ENCODE measurements around the genes TPRG1 and CLDN1.

DNA sequence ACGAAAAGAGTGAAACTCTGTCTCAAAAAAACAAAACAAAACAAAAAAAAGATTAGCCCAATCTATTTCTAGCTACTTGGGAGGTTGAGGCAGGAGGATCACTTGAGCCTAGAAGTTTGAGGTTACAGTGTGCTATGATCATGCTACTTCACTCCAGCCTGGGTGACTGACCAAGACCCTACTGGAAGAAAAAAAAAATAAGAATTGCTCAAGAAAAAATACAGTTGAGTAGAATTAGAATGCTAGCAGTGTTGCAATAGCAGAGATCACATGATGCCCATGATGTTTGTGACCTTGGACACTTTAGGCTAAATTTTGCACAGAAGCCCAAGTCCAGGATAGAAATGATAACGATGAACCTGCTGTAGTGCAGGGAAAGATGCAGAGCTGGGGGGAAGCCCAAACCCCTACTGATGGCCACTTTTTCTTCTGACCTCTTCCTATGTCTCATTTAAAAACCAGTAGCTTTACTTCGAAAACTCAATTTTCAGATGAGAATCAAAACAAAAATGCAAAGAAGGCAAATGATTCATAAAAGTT lies 162.4 kb downstream of the LPP start:
- CAGE, long polyA plus RNA: no peak
- RRBS: no CpG with 5 or more reads among the region's 3 CpGs

DNA sequence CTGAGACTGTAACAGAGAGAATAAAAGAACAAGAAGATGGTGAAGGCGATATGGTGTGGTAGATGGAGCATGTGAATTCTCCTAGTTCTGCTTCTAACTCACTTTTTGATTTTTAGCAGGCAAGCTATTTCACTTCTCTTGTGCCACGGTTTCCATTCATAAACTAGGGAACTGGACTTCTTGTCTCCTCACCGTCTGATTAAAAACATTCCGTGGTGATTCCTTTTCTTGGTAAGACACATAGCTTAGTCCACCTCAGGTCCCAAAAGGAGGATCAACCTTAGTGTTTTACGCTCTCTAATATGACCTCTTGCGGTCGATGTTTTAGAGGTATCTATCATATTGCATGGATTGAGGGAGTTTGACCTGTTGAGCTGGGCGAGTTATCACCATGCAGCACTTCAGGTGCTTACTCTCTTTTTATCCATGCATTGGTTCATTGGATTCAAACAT lies 394.2 kb downstream of the LPP start:
- CAGE, long polyA plus RNA: no peak
- RRBS: no CpG with 5 or more reads among the region's 8 CpGs

GRCh38 chr3:188581685-188582039 lies 427.7 kb downstream of the LPP start:
- CAGE, long polyA plus RNA: no peak
- RRBS: no CpG with 5 or more reads among the region's 5 CpGs

- CAGE, long polyA plus RNA: no peak
- RRBS: no CpG with 5 or more reads among the region's 2 CpGs
Measured at GRCh38 chr3:188630442-188630942, 476.5 kb downstream of the LPP start.

DNA sequence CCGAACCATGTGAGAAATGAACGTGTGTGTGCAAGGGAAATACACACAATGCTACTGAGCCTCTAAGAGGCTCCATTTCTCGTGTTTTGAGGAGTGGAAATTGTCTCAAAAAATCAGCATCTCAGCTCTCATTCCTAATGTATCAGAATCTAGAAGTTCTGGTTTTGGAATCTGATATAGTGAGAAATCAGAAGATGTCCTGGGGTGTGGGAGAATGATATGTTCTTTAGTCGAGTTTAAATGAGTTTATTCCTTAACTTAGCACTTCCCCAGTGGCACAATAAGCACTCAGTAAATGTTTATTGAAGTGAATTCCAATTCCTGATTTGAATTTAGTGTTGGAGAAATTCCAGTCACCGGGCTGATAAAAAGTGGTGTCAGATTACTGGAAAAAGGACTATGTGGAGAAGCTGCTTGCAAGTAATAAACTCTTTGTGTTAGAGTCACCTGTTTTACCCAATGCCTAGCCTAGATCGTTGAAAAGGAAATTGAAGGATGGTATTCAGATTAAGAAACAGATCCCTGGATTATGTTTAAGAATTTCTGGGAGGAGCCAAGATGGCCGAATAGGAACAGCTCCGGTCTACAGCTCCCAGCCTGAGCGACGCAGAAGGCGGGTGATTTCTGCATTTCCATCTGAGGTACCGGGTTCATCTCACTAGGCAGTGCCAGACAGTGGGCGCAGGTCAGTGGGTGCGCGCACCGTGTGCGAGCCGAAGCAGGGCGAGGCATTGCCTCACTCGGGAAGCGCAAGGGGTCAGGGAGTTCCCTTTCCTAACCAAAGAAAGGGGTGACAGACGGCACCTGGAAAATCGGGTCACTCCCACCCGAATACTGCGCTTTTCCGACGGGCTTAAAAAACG lies 481.8 kb downstream of the LPP start:
- CAGE, long polyA plus RNA: no peak
- RRBS: no CpG with 5 or more reads among the region's 28 CpGs

DNA sequence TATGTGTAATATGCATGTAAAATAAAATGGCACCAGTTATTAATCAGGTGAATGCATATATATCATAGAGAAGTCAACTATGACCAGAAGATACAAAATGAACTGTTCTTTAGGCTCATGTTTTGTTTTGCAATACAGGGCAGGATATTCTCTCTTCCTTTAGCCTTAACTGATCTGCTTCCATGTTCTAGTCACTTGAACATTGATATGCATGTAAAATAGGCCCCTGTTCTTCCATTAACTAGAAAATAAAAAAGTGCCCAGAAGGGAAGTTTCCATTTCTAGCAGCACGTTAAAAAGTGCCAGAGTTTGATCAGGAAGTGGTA lies 501.0 kb downstream of the LPP start:
- CAGE, long polyA plus RNA: no peak
- RRBS: no CpG with 5 or more reads among the region's 1 CpG

DNA sequence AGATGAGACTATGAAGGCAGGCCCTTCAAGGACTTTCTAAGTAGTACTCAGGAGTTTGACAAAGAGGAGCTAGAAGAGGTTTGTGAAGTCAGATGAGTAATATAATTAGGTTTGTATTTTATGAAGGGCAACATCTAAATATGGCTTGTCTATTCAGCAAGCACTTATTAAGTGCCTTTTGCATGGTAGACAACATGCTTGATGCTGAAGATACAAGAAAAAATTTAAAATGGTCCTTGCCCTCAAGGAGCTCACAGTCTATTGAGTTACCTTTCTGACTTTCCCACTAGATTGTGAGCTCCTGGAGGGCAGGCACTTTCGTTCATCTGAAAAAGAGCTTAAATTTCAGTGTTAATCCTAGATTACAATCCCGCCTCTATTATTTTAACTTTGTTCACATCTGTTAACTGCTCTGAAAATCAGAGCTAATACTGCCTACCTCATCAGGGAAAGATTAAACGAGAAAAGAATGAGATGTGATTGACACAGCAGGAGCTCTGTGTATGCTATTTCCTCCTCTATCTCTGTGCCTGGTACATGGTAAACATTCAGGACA lies 483.1 kb upstream of the TPRG1 start:
- CAGE, long polyA plus RNA: no peak
- RRBS: no CpG with 5 or more reads among the region's 3 CpGs

DNA sequence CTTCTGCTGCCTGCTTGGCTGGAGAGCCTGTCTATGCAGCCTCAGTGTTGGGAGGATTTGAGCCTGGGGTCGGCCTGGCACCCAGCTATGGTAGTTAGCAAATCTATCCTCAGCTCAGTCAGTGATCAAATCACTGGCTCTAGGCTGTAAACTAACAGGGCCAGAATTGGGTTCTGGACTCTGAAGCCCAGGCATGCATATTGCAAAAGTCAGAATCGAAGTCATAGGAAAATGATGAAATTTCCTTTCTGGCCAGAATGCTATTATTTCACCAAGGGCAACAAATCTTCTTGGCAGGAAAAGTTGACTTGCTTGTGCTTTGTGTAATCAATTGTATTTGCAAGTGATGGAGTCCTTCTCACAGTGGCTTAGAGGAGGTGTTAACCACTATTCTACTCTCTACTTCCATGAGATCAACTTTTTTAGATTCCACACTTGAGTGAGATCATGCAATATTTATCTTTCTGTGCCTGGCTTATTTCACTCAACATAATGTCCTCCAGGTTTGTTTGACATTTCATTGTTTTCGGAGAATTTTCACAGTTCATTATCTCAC lies 482.6 kb upstream of the TPRG1 start:
- CAGE, long polyA plus RNA: no peak
- RRBS: no CpG with 5 or more reads among the region's 3 CpGs

DNA sequence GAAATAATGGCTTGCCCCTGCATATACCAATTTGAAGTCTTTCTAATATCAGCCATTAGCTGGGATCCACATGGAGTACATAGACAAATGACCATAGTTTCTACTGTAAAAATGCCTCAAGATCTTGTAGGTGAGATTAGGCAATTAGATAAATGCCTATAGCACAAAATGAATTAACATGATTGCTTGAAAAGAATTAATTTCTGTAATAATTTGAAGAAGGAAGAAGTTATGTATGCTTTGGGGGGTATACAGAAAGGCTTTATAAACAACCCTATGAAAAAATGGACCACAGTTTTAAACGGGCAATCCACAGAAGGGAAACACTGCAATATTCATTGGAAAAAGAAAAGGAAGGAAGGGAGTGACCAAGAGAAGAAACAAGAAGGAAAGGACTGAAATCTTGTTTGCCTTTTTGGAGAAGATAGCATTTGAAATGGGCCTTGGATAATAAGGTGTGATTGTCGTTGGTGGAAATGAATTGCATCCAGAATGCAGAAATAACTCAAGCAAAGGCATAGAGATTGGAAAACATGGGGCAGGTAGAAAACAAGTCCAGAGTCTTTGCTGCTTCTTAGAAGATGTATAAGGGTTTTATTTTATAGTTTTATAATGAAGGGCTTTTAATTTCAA lies 432.7 kb upstream of the TPRG1 start:
- CAGE, long polyA plus RNA: no peak
- RRBS: no CpG with 5 or more reads among the region's 2 CpGs

GRCh38 chr3:188877706-188878137 lies 294.0 kb upstream of the TPRG1 start:
- CAGE, long polyA plus RNA: no peak
- RRBS: no CpG with 5 or more reads among the region's 2 CpGs

- CAGE, long polyA plus RNA: no peak
- RRBS: no CpG with 5 or more reads among the region's 2 CpGs
Measured at GRCh38 chr3:188881533-188882412, 290.0 kb upstream of the TPRG1 start.

DNA sequence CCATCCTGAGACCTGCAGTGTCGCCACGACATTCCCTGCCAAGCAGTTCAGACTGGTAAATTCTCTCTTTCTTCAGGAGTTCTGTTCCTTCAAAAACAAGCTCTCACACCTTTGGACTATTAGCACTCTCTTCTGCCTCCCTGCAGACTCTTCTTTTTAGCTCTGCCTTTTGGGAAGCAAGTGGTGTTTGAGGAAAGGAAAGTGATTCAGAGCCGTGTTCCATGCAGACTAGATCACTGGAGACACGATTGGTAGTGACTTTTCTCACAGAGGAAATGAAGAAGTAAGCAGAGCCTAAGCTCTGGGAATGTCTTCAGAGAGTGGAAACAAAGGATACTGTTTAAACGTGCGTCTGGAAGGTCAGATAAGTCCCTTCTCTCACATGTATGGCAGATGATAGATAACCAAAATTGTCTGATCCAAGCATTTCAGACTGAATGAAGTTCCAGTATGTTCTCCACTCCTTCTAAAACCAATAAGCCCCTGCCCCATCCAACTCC lies 270.6 kb upstream of the TPRG1 start:
- CAGE, long polyA plus RNA: no peak
- RRBS: no CpG with 5 or more reads among the region's 6 CpGs

GRCh38 chr3:188964822-188965506 lies 206.8 kb upstream of the TPRG1 start:
- CAGE, long polyA plus RNA: no peak
- RRBS: 100% methylated on average over 1 of the region's 14 CpGs

- CAGE, long polyA plus RNA: no peak
- RRBS: no CpG with 5 or more reads among the region's 11 CpGs
Measured at GRCh38 chr3:188974695-188975662, 196.8 kb upstream of the TPRG1 start.

GRCh38 chr3:188975663-188975914 lies 196.2 kb upstream of the TPRG1 start:
- CAGE, long polyA plus RNA: no peak
- RRBS: no CpG with 5 or more reads among the region's 3 CpGs

- CAGE, long polyA plus RNA: no peak
- RRBS: no CpG with 5 or more reads among the region's 2 CpGs
Measured at GRCh38 chr3:189171601-189172290, at the start of gene TPRG1. Gene TPRG1 (plus strand): TSS chr3:189171971.

- CAGE, long polyA plus RNA: no peak
- RRBS: no CpG with 5 or more reads among the region's 5 CpGs
Measured at GRCh38 chr3:189229219-189229903, 57.6 kb downstream of the TPRG1 start.

DNA sequence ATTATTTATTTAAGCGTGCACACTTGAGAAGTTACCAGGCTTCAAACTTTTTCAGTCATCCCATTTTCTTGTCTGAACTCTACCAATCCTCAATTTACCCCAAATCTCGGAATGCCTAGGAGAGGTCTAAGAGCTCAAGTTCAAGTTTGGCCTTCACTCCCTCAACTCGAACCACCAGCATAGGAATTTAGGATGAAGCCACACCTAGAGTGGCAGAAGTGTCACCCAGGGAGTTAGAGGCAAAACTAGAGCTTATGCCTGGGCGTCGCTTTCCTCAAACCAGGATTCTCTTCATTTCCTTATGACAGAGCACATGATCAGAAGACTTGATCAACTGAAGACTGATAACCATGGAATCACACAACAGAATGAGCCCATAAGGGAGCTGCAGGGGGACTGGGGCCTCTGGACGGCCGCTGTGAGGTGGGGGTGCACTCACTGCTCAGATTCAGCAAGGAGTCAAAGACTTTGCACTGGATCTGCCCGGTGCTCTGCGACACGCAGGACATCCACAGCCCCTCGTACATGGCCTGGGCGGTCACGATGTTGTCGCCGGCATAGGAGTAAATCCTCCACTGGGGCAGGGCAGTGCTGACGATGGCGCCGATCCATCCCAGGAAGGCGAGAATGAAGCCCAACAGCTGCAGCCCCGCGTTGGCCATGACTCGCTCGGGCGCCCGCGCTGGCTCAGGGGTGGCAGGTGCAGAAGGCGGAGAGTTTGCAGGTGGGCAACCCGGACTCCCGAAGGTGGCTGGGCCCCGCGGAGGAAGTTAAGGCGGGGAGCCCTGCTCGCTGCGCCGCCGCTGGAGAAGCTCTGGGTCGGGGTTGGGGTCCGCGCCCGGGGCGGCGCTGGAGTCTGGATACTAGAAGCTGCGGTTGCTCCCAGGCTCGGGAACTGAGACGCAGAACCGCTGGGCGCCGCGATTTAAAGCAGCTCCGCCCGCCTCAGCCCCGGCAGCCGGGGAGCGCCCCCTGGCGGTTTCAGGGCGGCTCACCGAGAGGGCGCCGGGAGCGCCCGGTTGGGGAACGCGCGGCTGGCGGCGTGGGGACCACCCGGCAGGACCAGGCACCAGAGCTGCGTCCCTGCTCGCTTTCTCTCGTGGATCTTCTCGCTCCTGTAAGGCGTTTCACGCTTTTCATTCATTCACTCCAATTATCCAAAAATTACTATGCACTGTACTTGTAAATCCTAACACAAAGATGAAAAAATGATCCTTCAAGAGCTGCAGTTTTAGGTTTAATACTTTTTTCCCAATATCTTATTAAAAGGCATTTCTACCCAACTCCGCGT lies at the start of gene CLDN1:
CLDN1 (minus strand) TSS at position 902 of the 1,291 bp plus-strand sequence.
- CAGE, long polyA plus RNA: no peak
- RRBS: 5% methylated on average over 38 of the region's 75 CpGs

DNA sequence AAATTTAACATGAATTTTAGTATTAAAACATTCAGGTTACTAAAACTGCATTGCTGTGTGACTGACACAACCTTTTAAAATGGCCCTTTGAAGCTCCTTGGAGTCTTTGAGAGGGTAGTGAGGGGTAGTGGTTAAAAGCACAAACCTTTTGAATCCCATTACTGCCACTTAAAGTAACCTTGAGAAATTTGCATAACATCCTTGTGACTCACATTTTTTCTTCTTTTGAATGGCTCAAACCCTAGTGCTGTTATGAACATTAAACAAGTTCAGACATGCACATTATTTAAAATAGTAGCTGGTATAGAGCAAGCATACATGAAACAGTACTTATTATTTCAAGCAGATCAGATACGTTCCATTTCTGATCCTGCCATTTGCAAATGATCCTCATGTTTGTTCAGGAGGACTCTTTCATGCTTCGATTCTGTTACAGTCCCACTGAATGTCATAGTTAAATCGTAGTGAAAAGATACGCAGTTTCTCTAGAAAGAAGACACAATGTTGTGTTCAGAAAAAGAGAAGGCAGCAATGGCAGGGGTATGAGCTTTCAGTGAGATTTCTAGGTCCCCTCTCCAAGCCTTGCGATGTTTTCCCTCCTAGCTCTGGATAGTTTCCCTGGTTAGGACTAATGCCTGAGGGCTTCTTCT lies 3.8 kb upstream of the CLDN1 start:
- CAGE, long polyA plus RNA: no peak
- RRBS: no CpG with 5 or more reads among the region's 5 CpGs

DNA sequence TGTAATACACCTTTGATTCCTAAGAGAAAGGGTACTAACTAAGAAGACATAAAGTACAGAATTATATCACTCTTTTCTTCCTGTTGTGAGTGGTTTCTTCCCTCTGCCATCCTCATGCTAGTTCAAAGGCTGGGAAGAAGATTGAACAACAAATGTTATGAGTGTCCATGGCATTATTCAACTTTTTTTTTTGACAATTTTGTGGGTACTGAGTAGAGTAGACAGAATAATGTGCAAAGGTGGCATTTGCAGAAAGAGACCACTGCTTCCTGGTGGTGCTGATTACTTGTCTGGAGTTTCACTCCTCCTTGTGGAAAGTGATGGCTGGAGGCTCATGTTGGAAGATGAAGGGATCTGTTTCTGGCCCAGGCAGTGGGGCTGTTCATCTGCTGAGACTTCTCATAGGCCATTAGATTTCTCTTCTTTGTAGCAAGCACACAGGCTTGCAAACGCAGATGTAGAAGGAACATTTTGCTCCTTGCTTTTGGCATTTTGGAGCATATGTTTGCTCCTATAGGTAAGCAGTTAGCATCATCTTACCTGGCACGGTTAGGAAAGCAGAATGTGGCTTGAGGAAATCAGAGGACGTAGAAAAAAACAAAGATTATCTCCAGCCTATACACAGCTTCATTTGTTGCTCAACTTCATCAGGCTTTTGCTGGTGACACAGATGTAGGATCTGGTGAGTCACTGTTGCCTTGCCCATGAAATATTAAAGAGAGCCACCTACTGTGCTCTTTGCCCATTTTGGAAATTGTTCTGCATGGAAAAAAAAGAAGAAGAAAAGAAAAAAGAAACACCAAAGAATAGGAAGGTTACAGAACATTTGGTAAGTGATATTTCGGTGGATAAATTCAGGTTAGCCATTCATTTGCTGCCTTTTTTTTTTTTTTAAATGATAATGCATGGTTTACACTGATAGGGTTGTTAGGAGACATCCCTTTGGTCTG lies 3.6 kb downstream of the IL1RAP start:
- CAGE, long polyA plus RNA: no peak
- RRBS: no CpG with 5 or more reads among the region's 4 CpGs